Mesenchymal stem cell of adipose (primary cell): ENCODE measurements around a stretch of chr1.

DNA sequence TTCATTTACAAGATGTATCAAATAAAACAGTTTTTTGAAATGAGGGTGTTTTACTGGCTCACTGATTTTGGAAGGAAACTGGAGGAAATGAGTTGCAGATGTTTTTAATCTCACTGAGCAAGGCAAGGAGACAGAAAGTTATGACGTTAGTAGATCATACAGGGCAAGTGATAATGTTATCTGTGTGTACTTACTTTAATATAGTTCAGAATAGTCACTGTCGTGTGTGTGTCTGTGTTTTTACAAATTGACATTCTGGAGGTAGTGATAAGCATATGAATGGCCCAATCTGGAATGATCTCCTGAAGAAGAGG lies 1.9 kb upstream of the GBP4 start:
- CAGE, long polyA plus RNA, result no peak

DNA sequence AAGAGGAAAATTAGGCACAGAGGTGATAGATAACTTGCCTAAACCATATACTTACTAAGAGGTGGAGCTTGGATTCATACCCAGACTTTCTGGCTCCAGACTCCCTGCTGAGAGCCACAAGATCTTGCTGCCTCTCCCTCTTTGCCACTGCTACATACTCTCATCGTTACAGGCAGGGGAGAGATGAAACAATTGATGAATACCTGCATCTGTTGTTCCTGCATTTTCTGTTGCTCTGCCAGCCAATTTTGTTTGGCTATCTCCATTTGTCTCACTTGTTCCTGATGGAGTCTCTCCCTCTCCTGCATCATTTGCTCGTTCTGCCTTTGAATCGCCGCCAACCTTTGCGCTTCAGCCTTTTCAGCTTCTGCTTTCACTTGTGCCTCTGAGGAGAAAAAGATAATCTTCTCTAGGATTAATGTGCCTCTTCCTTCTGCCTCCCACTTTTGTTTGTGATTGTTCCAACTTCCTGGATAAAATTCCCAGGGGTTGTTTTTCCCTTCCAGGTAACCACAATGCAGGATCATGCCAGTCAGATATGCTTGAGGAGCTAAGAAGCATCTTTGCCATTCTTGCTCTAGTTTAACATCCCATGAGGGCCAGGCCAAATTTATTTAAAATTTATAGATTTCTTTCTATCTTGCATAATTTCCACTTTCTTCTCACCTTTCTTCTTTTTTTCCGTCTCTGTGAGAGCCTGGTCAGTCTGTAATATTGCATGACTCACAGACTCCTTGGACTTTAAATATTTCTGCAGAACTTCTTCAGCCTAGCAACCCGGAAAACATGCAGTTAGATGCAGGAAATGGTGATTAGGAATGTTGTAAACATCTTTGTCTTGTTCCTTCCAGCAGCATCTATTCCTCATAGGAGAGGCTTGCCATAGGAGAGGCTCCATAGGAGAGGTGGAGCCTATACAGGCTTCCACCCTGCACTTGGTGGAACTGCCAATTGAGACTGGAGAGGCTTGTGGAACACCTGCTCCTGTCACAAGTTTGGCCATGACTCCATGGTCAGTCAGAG lies 10.3 kb downstream of the GBP5 start:
- CAGE, long polyA plus RNA, result no peak

GRCh38 chr1:89548141-89548822 lies 23.7 kb downstream of the LRRC8B start:
- CAGE, long polyA plus RNA, result no peak

DNA sequence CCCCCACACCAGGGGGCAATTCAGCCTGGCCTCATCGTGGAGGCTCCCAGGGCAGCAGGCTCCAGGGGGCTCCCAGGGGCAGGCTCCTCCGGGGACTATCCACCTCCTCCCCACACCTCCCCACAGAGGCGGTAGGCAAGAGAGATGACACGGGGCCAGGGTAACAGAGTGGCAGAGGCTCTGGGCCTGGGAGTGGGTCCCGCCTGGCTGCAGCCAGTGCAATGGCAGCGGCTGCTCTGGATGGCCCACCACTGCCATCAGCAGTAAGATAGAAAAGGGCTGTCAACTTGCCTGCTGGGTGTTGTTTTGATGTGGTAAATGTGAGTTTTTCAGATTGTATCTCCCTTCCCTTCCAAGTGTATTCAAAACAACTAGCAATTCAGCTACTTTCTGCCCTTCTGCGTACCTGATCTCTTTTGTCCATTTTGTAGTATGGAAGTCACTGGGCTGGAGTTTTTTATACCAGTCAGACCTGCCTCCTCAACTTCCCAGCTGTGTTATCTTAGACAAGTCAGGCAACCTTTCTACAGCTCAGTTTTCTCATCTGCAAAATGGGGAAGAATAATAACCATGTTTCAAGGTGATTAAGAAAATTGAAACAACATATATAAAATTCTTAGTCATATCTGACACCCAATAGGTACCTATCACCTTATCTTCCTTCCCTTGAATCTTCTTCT lies 22.2 kb upstream of the LRRC8C start:
- CAGE, long polyA plus RNA, result no peak

DNA sequence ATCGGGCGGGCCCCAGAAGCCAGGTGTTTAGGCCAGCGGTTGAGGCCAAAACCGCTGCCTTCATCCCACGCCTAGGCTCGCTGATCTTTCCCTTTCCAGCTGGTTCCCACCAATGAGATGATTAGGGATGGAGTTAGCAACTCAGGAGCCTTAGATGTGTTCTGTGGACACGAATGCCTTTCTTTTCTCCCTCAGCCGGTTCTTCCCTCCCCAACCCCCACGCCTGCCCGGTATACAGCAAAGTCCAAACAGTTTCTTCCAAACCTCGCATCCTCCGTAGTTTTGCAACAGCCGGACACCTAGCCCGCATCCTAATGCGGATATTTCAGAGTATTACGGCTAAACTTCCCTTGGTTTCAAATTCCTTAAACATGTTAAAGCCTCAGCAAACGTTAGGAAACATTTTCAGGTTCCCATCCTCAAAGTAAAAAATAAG lies 968 bp downstream of the LRRC8C start:
- CAGE, long polyA plus RNA, result no peak

DNA sequence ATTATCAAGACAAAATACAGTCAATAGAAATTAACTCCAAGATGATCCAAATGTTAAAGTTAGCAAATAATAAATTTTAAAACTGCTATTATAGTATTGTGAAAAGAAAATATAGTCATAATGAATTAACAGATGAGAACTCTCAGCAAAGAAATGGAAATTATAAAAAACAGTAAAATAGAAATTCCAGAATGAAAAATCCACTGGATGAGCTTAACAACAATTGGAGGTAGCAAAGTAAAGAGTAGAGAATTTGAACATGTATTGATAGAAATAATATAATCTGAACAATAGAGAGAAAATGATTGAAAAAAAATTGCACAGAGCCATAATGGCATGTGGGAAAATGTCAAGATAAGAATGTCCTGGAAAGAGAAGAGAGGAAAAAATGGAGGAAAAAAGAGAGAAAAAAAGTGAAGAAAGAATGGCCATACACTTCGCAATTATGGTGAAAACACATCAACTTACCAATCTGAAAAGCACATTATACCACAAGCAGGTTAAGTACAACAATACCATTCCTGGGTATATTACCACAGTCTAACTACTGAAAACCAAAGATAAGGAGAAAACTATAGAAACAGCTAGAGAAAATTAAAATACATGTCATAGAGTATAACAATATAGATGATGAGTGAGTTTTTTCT lies 12.2 kb downstream of the LRRC8C start:
- CAGE, long polyA plus RNA, result no peak

GRCh38 chr1:89727705-89728218 lies 93.1 kb upstream of the LRRC8D start:
- CAGE, long polyA plus RNA, result no peak

GRCh38 chr1:89869143-89869651 lies 48.4 kb downstream of the LRRC8D start:
- CAGE, long polyA plus RNA, result no peak

GRCh38 chr1:89904092-89904604 lies 83.3 kb downstream of the LRRC8D start:
- CAGE, long polyA plus RNA, result no peak

- CAGE, long polyA plus RNA, result no peak
Measured at GRCh38 chr1:89929313-89930013, 65.4 kb upstream of the ZNF326 start.

- CAGE, long polyA plus RNA, result no peak
Measured at GRCh38 chr1:90010038-90010483, 15.2 kb downstream of the ZNF326 start.

DNA sequence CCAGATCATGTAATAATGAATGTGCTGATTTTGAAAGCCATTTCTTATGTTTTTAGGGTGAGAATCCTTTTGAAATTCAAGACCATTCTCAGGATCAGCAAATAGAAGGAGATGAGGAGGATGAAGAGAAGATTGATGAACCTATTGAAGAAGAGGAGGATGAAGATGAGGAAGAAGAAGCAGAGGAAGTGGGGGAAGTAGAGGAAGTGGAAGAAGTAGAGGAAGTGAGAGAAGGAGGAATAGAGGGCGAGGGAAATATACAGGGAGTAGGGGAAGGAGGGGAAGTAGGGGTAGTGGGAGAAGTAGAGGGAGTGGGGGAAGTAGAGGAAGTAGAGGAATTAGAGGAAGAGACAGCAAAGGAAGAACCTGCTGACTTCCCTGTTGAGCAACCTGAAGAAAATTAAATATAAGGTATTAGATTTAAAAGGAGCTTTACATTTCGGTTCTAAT lies 32.4 kb downstream of the ZNF326 start:
- CAGE, long polyA plus RNA, result no peak

- CAGE, long polyA plus RNA, result no peak
Measured at GRCh38 chr1:90657575-90658135, 59.4 kb downstream of the BARHL2 start.

DNA sequence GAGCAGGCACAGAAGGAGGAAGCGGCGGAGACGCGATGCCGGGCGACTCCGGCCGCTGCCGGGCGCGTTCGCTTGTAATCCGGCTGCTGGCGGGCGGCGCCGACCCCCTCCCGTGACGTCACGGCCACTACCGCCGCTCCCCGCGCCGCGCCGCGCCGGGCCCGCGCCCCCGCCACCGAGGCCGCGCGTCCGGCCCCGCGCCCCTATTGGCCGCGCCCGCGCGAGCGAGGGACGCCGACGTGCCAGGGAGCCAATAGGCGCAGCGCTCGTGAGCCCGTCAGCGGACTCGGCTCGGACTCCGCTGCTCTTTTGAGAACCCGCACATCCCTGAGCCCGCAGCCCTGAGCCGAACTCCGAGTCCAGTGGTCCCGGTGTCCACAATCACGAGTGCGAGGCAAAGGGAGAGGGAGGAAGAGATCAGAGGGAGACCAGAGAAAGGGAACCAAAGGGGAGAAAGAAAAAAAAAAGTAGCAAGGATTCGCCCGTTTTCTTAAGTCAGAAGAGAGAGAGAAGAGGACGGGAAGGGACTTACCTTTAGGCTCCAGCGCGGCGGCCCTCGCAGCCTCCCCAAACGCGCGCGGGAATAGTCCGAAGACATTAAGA lies 864 bp upstream of the BARHL2 start:
- CAGE, long polyA plus RNA, result no peak

GRCh38 chr1:90938729-90939350 lies 83.0 kb downstream of the ZNF644 start:
- CAGE, long polyA plus RNA, result no peak

DNA sequence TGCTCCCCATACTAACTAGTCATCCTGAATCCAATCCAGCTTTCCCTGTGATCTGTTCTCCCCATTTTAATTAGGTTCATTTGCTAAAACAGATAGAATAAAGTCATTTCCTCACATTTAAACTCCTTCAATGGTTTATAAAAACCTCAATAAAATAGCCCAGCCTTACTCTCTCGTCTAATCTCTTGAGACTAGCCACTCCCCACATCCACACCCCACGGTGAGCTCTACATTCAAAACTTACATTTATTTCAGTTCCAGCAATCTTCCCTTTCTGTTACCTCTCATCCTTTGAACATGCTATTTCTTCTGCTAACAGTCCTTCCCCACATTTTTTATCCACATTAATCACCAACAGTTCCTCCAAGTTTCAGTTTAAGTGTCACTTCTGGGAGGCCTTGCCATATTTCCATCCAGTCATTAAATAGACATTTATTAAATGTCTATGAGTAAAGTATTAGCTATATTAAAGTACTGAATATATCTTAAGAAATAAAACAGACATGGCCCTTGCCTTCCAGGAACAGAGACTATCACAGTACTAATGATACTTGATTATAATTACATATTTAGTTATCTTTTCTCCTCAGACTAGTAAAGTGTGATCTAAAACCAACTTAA lies 47.0 kb downstream of the ZNF644 start:
- CAGE, long polyA plus RNA, result no peak

DNA sequence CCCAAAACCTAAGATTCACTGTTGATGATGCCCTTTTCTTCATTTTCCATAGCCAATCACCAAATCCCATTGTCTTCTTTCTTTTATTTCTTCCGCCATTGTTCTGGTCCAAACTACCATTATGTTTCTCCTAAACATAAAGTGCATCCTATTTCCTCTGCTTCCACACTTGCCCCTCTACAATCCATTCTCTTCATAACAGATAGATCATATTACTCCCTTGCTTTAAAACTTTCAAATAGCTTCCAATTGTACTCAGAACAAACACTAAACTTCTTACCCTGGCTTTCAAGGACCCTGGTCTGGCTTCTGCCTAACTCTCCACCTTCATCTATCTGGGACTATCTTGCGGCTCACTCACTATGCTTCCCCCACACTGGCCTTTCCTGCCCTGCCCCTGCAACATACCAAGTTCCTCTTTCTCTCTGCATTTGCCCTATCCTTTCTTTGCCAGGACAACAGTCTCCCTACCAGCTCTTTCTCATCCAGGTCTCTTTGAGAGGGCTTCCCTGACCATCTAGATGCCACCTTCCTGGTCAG lies 882 bp upstream of the CDC7 start:
- CAGE, long polyA plus RNA, result no peak

DNA sequence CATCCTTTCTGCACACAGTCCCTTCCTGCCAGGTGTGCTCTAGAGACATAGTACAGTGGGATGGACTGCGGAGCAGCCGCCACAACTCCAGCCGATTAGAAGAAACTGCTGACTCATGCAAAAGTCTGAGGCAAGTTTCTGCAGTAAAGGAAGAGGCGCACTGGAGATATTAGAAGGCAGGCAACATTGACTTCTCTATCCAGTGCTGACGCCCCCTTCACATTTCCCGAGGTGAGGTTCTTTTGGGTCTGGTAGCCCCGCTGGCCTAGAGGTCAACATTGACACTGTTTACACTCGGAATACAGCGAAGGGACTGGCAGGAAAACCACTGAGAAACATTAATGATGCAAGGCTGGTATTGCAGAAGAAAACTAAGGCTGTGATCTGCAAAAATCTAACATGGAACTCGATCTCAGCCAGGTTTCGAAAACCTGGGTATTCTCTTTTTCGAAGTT lies 90.6 kb downstream of the CDC7 start:
- CAGE, long polyA plus RNA, result no peak

- CAGE, long polyA plus RNA, result no peak
Measured at GRCh38 chr1:91596252-91596625, 95.6 kb downstream of the CDC7 start.

GRCh38 chr1:91650568-91651493 lies 150.2 kb downstream of the CDC7 start:
- CAGE, long polyA plus RNA, result no peak